Measurements from ENCODE around the genes TYSND1 and PPA1.

DNA sequence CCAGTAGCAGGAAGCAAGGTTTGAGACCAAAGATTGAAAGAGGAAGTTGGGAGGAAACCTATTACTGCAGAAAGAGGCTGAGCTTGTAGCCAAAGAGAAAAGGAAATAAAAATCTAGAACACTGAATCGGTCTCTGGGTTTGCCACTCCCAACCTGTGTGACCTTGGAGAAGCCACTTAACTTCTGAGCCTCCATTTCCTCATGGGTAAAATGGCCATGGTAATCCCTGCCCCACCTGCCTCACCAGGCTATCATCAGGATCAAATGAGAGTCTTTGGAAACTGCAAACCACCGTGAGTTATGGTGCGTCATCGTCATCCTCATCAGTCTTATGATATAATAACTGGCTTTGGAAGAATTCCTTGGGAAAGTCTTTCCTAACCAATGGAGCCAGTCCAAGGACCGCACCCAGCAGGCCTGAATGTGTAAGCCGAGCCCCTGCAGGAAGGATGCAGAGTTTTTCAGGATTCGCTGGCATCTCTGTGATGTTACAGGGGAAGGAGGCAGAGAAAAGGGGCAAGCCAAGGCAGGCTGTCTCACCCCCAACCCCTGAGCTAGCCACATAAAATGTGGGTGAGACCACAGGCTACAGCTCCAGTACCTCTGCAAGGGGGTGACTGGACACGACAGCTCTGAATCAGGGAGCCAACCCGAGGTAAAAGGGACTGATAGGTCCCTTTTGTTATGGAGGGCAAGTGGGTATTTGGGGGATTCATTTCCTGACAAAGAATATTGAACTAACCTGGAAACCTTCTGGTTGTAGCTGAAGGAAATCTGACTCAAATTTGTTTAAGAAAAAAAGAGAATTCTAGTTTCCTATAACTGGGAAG is 30.7 kb downstream of the HK1 start:
- PRO-cap: unidirectional peak, minus-strand start at position 262 of the sequence
- RAMPAGE, long total RNA: no peak

- PRO-cap: unidirectional peak, minus-strand start at chr10:69452890
- RAMPAGE, long total RNA: no peak
Measured at GRCh38 chr10:69452822-69453028, 1.5 kb downstream of the TSPAN15 start.

GRCh38 chr10:69507755-69508187 is 56.5 kb downstream of the TSPAN15 start:
- PRO-cap: no peak
- RAMPAGE, long total RNA: no peak

GRCh38 chr10:69575710-69576078 is 2.5 kb upstream of the NEUROG3 start:
- PRO-cap: unidirectional peak, minus-strand start at chr10:69575814
- RAMPAGE, long total RNA: no peak

DNA sequence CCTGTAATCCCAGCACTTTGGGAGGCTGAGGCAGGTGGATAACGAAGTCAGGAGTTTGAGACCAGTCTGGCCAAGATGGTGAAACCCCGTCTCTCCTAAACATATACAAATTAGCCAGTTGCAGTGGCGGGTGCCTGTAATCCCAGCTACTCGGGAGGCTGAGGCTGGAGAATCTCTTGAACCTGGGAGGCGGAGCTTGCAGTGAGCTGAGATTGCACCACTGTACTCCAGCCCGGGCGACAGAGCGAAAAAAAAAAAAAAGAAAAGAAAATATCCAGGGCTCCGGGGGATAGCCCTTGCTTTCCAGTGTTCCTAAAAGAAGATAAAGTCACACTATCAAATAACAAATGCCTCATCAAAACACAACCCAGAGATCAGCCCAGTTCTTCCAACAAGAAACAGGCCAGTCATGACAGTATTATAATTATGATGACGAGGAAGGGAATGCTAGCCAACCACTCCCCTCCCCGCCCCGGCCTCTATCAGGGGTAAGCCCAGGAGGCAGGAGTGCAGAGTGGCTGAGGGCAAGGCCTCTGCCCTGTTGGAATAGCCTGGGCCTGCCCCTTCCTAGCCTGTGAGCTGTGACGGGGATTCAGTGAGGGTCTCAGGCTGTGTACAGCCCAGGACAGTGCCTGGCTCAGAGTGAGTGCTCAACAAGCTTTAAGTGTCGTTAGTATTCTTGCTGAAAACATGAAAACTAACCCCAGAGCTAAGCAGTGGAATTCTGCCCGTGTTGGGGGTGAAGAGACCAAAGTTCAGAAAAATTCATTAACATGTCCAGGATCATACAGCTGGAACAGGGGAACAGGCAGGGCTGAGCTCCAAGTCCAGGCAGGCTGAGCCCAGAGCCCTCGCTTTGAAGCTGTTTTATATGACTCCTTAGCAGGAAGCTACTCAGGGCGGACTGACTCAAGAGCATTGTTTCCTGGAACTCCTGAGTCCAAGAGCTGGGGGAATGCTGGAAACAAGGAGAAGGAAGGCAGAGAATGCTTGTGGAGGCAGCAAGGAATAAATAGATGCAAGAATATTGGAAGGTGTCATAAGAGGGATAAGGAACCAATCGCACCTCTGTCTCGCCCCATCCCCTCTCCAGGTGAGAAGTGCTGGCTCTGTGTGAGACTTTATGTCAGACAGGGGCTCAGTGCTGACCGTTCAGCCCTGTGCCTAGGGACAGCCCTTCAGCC is 54.4 kb downstream of the FAM241B start:
- PRO-cap: no peak
- RAMPAGE, long total RNA: no peak

- PRO-cap: no peak
- RAMPAGE, long total RNA: no peak
Measured at GRCh38 chr10:69709086-69709500, 79.0 kb downstream of the FAM241B start.

DNA sequence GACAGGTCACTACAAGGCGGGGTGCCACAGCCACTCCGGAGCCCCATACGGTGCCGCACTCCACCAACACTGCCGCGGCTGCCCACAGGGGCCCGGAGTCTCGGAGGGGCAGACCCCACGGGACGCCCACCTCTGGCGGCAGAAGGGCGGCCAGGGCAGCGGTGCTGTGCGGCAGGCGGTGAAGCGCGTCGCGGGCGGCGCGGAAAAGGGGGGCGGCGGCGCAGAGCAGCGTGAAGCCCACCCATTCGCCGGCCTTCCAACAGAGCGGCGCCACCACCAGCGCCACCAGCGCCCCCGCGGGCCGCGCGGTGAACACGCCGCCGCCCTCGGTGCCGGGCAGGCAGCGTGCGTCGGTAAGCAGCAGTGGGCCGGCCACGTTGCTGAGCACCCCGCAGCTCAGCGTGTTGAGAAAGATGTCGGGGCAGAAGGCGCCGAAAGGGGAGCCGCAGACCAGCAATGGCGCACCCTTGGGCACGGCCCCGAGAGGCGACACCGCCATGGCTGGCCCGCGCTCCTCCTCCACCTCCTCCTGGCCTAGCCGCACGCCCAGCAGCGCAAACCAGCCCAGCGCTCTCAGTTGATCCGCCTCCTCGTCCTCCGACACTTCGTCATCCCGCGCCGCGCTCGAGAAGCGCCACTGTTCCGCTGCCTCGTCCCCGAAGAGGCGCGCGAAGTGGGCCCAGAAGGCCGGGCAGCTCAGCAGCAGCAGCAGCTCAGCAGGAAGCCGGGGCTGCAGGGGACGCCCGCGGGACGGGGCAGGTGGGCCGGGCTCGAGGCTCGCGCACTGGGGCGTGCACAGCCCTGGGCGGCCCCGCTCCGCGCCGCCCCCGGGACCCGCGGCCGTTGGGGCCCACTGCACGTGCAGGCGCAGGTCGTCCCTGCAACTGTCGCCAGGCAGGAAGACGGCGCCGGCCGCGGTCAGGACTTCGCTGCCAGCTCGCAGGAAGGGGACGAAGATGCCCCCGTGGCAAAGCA is 737 bp downstream of the TYSND1 start:
- PRO-cap: unidirectional peak, plus-strand start at position 27 of the sequence; bidirectional peak, plus-strand start at position 576 of the sequence, minus-strand start at position 531 of the sequence; unidirectional peak, minus-strand start at position 726 of the sequence
- RAMPAGE, long total RNA: no peak

- PRO-cap: bidirectional peak, plus-strand start at chr10:70146872, minus-strand start at chr10:70146669
- RAMPAGE, long total RNA: start-site peak on the minus strand at chr10:70146640-70146700, 62 reads
Measured at GRCh38 chr10:70146451-70147166, at the start of gene TYSND1. Gene TYSND1, minus strand, starts transcription at chr10:70146700.

DNA sequence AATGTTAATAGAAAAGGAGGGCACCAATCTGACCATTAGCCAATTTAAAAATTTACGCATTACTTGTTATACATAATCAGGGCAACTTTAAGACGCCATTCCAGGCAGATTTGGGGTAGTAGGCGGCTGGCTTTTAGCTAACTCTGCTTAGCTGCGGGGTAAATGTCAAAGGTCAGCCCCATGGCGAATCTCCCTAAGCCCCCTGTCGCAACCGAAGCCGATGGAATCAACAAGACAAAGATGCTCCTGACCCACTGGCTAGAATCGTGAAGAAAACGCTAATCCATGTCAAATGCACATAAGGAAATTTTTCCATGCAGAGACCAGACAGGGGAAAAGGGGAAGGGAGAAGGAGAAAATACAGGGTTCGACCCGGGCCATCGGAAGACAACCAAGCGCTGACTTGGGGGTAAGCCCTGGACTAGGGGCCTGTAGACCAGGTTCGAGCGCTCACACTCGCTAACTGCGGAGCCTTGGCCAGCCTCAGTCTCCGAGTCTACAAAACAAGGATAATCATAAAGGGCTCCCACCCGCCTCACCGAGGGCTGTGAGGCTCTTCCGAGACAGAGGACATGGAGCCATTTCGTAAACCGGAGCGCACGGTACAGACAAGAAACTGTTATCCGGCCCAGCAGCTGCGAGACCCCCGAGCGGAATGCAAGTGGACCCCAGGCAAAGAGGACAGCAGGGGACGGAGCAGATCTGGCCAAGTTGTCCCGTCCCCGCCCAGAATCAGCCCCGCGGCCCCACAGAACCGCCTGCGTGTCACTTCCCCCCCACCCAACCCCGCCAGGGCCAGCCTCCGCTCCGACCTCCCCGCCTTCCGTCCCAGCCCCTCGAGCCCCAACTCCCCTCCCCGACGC is 548 bp downstream of the SAR1A start:
- PRO-cap: no peak
- RAMPAGE, long total RNA: no peak

- PRO-cap: no peak
- RAMPAGE, long total RNA: no peak
Measured at GRCh38 chr10:70217355-70217993, 15.8 kb downstream of the PPA1 start.

GRCh38 chr10:70233254-70234453 is at the start of gene PPA1:
Gene PPA1, minus strand, starts transcription at chr10:70233429.
- PRO-cap: bidirectional peak, plus-strand start at chr10:70233563, minus-strand start at chr10:70233391
- RAMPAGE, long total RNA: start-site peak on the minus strand at chr10:70233367-70233415, 630 reads

- PRO-cap: no peak
- RAMPAGE, long total RNA: no peak
Measured at GRCh38 chr10:70235097-70235633, 1.9 kb upstream of the PPA1 start.

DNA sequence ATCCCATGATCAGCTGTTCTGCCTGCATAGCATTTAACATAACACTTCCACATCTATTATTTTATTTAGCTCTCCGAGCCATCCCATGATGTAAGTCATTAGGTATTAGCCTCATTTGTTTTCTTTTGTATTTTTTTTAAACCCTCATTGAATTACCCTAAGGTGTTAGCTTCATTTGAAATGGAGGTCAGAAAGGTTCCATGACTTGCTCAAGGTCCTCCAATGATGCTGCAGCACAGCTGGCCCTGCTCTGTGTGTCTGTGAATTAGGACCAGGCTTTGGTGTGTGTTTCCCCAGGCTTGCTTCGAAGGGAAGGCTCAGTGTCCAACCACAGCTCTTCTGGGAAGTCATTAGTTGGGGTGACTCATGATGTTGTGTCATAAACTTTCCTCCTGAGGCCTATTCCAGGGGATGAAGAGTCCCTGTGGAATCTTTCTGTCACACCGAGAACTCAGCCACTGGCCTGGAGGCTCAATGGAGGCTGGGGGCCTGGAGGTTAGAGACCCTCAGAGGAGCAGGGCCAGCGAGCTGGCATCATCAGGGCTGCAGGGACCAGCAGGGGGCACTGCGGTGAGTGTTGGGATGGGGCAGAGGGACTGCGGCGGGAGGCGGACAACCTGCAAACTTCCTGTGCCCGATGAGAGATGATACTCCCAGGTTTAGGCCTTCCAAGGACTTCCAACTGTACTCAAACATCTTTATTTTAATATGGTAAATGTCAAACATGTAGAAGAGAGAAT is 16.3 kb downstream of the NPFFR1 start:
- PRO-cap: no peak
- RAMPAGE, long total RNA: no peak

GRCh38 chr10:70405124-70406231 is 1.5 kb downstream of the EIF4EBP2 start:
- PRO-cap: unidirectional peak, minus-strand start at chr10:70405369; bidirectional peak, plus-strand start at chr10:70405766, minus-strand start at chr10:70405555
- RAMPAGE, long total RNA: no peak

GRCh38 chr10:70409553-70410214 is 5.7 kb downstream of the EIF4EBP2 start:
- PRO-cap: no peak
- RAMPAGE, long total RNA: no peak

GRCh38 chr10:70421541-70422455 is 17.9 kb downstream of the EIF4EBP2 start:
- PRO-cap: no peak
- RAMPAGE, long total RNA: no peak

GRCh38 chr10:70431917-70432657 is 9.4 kb downstream of the NODAL start:
- PRO-cap: no peak
- RAMPAGE, long total RNA: no peak

- PRO-cap: no peak
- RAMPAGE, long total RNA: no peak
Measured at GRCh38 chr10:70445601-70446532, 4.4 kb upstream of the NODAL start.

DNA sequence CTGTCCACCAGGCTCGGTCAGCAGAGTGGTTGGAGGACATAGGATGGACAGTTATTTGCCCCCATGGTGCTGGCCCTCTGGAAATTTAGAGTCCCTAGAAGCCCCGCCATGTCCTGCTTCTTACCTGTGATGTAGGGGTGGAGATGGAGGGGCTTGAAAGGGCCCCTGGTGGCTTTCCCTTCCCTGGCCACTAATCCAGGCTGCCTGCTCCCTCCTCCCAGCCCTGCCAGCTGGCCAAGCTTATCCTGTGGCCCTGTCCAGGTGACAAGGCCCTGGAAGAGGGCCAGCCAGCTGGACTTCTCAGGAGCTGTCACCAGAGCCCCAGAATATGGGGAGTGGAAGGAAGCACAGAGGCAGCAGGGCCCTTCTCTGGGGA is 52.4 kb upstream of the PCBD1 start:
- PRO-cap: no peak
- RAMPAGE, long total RNA: no peak

- PRO-cap: unidirectional peak, minus-strand start at chr10:71217161
- RAMPAGE, long total RNA: no peak
Measured at GRCh38 chr10:71216533-71217819, 4.6 kb downstream of the UNC5B start.